ENCODE data around the genes COL7A1, PRKAR2A and SLC25A20.

GRCh38 chr3:46968333-46969184 is 8.0 kb downstream of the CCDC12 start:
- PRO-cap, 5 experiments: no peak in any of the 5 experiments
- RAMPAGE, long total RNA, 2 experiments: no peak in any of the 2 experiments
- RRBS: no CpG with 5 or more reads among the region's 13 CpGs

GRCh38 chr3:46994549-46995073 is 15.1 kb downstream of the NBEAL2 start:
- PRO-cap, 5 experiments: no peak in any of the 5 experiments
- RAMPAGE, long total RNA, 2 experiments: no peak in any of the 2 experiments
- RRBS: no CpG with 5 or more reads among the region's 3 CpGs

- PRO-cap, 5 experiments: no peak in any of the 5 experiments
- RAMPAGE, long total RNA, 2 experiments: no peak in any of the 2 experiments
- RRBS: no CpG with 5 or more reads among the region's 5 CpGs
Observed at GRCh38 chr3:47020023-47020570, 40.6 kb downstream of the NBEAL2 start.

GRCh38 chr3:47139259-47140008 is 24.5 kb downstream of the SETD2 start:
- PRO-cap, 5 experiments: no peak in any of the 5 experiments
- RAMPAGE, long total RNA, 2 experiments: no peak in any of the 2 experiments
- RRBS: no CpG with 5 or more reads among the region's 6 CpGs

GRCh38 chr3:47161360-47161753 is 2.6 kb downstream of the SETD2 start:
- PRO-cap, 5 experiments: no peak in any of the 5 experiments
- RAMPAGE, long total RNA, 2 experiments: no peak in any of the 2 experiments
- RRBS: no CpG with 5 or more reads among the region's 1 CpG

DNA sequence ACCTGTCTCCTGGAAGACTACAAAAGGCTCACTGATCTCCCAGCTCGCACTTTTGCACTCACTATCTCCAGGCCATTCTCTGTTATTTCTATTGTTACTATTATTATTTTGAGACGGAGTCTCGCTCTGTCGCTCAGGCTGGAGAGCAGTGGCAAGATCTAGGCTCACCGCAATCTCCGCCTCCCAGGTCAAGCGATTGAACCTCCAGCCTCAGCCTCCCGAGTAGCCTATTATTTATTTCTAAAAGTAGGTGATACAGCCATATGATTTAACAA is 924 bp upstream of the PTPN23 start:
- PRO-cap, 5 experiments: no peak in any of the 5 experiments
- RAMPAGE, long total RNA, 2 experiments: no peak in any of the 2 experiments
- RRBS: no CpG with 5 or more reads among the region's 8 CpGs

DNA sequence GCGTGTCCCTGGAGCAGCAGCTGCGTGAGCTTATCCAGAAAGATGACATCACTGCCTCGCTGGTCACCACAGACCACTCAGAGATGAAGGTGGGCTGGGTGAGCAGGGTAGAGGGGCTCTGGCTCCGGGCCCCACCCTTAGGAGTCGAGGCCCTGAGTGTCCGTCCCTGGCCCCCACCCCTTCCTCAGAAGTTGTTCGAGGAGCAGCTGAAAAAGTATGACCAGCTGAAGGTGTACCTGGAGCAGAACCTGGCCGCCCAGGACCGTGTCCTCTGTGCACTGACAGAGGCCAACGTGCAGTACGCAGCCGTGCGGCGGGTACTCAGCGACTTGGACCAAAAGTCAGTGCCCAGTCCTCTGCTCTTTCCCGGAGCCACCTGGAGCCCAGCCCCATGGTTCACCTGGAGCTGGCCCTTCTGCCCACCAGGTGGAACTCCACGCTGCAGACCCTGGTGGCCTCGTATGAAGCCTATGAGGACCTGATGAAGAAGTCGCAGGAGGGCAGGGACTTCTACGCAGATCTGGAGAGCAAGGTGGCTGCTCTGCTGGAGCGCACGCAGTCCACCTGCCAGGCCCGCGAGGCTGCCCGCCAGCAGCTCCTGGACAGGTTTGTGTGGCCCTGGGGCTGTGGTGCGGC is 28.5 kb downstream of the PTPN23 start:
- PRO-cap, 5 experiments: no peak in any of the 5 experiments
- RAMPAGE, long total RNA, 2 experiments: no peak in any of the 2 experiments
- RRBS: 100% methylated on average over 1 of the region's 26 CpGs

DNA sequence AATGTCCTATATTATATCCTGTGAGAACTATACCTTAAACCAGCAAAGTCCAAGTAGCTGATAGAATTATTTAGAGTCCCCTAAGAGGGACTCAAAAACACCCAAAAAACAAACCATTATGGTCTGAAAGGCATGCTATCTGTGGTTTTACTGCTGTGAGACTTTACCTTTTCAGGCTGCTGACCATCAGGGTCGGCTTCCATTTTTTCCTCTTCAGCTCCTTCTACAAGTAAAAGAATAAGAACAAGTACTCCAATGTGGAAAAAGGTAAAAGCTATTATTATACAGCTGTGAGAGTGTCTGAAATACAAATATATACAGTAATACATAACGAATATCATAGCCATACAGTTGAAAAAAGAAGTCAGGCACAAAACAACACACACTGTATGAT is 59.9 kb upstream of the CSPG5 start:
- PRO-cap, 5 experiments: no peak in any of the 5 experiments
- RAMPAGE, long total RNA, 2 experiments: no peak in any of the 2 experiments
- RRBS: no CpG with 5 or more reads among the region's 2 CpGs

GRCh38 chr3:47846151-47847176 is 43.5 kb downstream of the DHX30 start:
- PRO-cap, 5 experiments: no peak in any of the 5 experiments
- RAMPAGE, long total RNA, 2 experiments: no peak in any of the 2 experiments
- RRBS: 100% methylated on average over 3 of the region's 44 CpGs

DNA sequence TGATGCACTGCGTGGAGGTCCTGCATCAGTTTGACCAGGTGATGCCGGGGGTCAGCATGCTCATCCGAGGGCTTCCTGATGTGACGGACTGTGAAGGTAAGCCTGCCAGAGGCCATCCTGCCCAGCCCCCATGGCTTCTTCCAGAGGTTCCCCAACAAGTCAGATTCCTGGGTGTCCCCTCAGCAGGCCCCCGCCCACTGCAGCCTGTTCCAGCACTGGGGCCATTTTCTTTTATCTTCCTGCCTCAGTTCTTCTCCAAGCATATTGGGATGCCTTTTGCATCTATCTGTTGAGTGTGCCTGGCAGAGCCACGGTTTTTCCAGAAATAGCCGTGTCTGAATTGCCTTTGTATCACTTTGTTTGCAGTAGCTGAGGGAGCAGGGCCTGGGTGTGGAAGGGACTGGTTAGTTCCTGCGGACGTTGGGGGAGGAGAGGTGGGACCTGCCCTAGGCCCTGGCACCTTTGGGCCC is 1.0 kb upstream of the TREX1 start:
- PRO-cap, 5 experiments: no peak in any of the 5 experiments
- RAMPAGE, long total RNA, 2 experiments: no peak in any of the 2 experiments
- RRBS: no CpG with 5 or more reads among the region's 9 CpGs

GRCh38 chr3:48470224-48470489 is 4.1 kb downstream of the TREX1 start:
- PRO-cap, 5 experiments: peak in 2 of 5 experiments; most common minus-strand start chr3:48470395 (in 1)
- RAMPAGE, long total RNA, 2 experiments: no peak in any of the 2 experiments
- RRBS: no CpG with 5 or more reads among the region's 1 CpG

DNA sequence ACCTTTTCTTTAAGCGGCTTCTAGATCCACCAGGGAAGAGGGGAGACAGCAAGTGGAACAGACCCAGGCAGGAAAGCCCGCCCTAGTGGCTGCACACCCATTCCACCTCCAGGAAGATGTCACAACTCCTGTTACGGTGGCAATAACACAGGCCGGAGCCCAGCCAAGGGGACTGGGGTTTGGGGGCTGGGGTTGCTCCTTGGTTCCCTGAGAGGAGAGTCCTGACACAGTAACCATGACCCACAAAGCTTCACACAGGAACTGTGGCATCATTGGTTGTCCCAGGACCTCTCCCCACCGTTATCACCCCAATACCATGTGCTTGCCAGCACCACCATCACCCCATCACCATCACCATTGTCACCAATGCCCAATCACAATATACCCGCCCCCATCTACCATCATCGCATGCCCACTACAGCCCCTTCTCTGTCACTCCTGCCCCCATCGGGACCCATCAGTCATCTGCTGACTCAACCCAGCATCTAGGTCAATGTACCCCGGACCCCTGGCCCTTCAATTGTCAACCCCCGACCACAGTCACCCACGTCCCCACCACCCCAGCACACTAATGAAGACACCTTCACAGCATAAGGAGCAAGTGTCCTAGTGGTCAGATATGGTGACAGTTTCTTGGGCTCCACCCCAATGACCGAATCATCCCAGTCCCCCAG is 12.5 kb downstream of the TREX1 start:
- PRO-cap, 5 experiments: no peak in any of the 5 experiments
- RAMPAGE, long total RNA, 2 experiments: no peak in any of the 2 experiments
- RRBS: no CpG with 5 or more reads among the region's 12 CpGs

DNA sequence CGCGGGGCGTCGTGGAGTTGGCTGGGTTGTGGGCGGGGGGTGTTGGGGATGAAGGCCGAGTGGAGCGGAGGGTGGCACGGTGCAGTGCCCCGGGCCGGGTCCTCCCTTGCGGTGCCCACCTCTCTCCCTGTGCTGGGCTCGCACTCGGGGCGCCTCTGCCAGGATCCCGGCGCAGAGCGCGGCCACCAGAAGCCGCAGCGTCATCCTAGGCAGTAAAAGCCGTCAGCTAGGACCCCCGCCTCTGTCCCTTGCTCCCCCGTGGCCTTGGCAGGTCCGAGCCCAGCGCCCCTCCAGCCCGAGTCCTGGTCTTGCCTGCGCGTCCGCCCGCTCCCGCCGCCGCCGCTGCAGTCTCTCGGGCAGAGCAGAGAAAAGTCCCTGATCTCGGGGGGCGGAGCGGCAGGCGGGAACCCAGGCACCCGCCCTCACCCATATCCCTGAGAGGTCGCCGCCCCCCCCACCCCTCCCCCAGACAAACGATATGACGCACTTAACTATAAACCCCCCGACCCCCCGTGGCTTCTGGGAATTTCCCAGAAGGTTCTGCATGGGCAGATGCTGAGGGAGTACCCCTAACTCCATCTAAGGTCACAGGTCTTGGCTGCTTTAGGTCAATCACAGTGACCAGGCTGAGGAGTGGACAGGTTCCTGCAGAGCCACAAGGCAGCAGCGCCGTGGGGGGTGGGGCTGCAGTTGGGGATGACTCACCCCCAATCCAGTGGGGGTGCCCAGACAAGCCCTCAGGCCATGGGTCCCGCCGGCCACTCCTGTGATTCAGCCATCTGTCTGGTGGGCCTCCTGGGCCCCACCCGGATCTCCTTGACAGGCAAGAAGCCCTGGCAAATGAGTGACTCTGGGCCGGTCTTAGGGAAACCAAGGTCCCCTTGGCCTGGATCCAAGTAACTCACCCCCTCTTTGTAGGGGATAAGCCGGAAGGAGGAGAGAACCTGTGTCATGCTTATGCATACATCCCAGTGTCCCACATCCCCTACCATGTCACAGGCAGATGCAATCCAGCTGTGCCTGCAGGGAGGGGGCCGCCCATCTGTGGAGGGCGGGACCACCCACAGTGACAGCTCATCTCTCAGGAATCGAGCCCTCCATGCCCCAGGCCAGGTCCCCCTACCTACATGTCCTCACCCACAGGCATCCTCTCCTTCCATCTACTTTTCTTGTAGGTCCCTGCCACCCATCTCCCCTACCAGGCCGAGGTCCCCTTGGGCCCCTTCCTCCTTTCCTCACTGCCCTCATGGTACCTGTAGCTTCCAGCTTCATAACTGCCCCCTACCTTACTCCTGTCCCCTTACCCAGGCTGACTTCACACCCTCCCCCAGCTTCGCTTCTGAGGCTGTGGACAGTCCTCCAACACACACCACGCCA is at the start of gene COL7A1:
Gene COL7A1, minus strand, starts transcription at position 374 of the 1,377 bp plus-strand sequence.
- PRO-cap, 5 experiments: peak in 4 of 5 experiments; most common minus-strand start position 344 of the sequence (in 4)
- RAMPAGE, long total RNA, 2 experiments: no peak in any of the 2 experiments
- RRBS: 15% methylated on average over 10 of the region's 59 CpGs

- PRO-cap, 5 experiments: no peak in any of the 5 experiments
- RAMPAGE, long total RNA, 2 experiments: no peak in any of the 2 experiments
- RRBS: no CpG with 5 or more reads among the region's 6 CpGs
Observed at GRCh38 chr3:48623827-48624435, 2.4 kb upstream of the TMEM89 start.

GRCh38 chr3:48655969-48656904 is 6.4 kb downstream of the CELSR3 start:
- PRO-cap, 5 experiments: peak in 2 of 5 experiments; most common plus-strand start chr3:48656608 (in 1); most common minus-strand start chr3:48656198 (in 1)
- RAMPAGE, long total RNA, 2 experiments: no peak in any of the 2 experiments
- RRBS: 5% methylated on average over 29 of the region's 111 CpGs

DNA sequence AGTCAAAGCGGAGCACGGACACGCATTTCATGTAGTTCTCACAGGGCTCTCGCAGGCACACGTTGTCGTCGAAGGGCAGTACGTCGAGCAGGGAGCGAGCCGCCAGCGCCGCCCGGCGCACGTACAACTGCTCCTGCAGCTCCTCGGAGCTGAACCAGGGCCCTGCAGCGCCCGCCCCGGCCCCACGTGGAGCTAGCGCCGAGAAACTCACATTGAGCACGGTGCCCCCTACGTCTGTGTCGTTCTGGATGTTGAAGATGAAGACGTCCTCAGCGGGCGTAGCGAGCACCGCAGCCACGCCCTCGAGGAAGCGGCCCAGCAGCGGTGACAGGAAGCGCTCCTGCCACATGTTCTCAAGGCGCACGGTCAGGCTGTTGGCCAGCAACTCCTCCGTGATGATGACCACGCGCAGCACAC is 5.8 kb downstream of the CELSR3 start:
- PRO-cap, 5 experiments: no peak in any of the 5 experiments
- RAMPAGE, long total RNA, 2 experiments: start-site peak on the minus strand in 1 of 2 experiments, centred at position 264 of the sequence, 5 reads per replicate
- RRBS: 62% methylated on average over 13 of the region's 41 CpGs

DNA sequence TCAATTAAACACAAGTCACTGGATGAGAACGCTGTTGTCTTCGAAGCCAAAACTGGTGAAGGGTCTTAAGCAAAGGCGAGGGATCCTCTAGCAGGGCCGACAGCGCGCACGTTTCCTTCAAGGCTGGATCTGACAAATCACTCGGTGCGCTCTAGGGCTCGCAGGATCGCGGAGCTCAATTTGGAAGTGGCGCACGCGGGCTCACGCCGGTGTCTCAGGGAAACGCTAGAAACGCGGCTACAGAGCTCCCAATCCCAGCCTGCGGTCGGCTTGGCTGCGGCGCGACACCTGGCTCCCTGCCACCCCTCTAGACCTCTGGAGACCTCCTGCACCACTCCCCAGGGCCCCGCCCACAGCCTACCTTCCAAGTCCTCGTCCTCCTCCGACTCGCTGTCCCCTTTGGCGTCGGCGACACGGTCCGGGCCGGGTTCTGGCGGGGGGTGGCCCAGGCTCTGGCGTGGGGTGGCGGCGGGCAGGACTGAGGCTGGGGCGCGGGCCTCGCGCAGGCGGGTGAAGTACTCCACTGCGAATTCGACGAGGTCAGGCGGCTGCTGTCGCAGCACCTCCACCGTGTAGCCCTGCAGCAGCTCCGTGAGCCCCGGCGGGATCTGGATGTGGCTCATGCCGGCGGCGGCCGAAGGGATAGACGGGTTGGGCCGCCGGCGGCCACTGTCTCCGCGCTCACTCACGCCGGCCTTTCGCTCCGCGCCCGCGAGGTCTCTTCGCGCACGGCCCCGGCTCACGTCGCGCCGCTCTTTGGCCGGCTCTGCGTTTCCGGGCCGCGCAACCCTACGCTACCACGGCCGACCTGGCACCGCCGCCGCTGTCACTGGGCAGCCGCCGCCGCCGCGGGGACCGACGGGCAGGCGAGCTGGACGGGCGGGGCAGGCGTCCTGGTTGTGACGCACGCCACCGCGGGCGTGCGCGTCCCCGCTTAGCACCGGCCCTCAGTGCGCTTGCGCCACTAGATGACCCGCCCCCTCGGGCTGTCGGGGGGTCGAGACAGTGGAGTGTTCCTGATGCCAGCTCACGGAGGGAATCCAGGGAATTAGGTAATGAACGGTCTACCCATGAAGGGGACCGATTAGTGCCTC is at the start of gene PRKAR2A:
Gene PRKAR2A, minus strand, starts transcription at position 901 of the 1,094 bp plus-strand sequence.
- PRO-cap, 5 experiments: peak in 5 of 5 experiments; most common plus-strand start position 393 of the sequence (in 5); most common minus-strand start position 758 of the sequence (in 2)
- RAMPAGE, long total RNA, 2 experiments: no peak in any of the 2 experiments
- RRBS: 1% methylated on average over 10 of the region's 118 CpGs

- PRO-cap, 5 experiments: peak in 5 of 5 experiments; most common plus-strand start chr3:48899016 (in 2); most common minus-strand start chr3:48898882 (in 3)
- RAMPAGE, long total RNA, 2 experiments: start-site peak on the minus strand in 1 of 2 experiments, at chr3:48898829-48898900 at its widest, 357 to 366 reads per replicate
- RRBS: 2% methylated on average over 20 of the region's 57 CpGs
Observed at GRCh38 chr3:48898241-48899210, at the start of gene SLC25A20. SLC25A20 (minus strand) TSS chr3:48898882.

GRCh38 chr3:48919627-48920289 is 1.1 kb downstream of the ARIH2 start:
- PRO-cap, 5 experiments: peak in 2 of 5 experiments; most common minus-strand start chr3:48919954 (in 2)
- RAMPAGE, long total RNA, 2 experiments: no peak in any of the 2 experiments
- RRBS: no CpG with 5 or more reads among the region's 16 CpGs

DNA sequence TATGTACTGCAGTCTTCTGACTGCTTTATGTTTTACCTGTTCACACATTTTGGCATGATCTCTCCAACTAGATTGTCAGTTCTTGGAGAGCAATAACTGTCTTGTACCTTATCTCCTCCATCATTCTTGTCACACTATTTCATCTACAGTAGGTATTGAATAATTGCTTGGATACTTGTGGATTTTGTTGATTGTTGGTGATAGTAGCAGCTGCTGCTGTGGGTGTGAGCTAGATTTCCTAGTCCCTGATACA is 10.9 kb downstream of the ARIH2 start:
- PRO-cap, 5 experiments: no peak in any of the 5 experiments
- RAMPAGE, long total RNA, 2 experiments: no peak in any of the 2 experiments

Data from liver (tissue), 9 donors.